Mammary epithelial cell (primary cell): ENCODE data around the genes NT5C3A and BBS9.

DNA sequence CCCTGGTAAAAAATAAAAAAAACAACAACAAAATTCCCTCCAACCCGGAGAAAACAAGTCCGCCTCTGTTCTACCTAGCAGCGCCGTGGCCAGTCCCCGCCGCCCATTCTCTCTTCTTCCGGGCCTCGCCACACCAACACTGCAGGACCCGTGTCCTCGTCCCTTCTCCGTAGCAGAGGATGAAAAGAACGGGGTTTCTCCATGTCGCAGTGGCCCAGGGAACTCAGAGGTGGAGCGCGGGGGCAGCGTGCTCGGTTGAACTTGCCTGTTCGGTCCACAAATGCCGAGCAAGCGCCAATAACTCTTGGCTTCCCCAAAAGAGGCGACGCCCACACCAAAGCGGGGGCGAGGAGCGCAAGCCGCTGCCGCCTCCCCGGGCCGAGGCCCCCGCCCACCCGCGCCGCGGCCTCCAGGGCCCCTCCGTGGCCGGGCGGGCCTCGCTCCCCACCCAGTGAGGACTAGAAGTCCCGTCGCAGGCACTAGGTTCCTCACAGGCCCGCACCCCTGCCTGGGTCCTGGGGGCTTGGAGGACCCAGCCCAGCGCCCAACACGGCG, 14.9 kb upstream of the FKBP9 start:
- CAGE, long polyA plus RNA: no peak
- RRBS: 2% methylated on average over 14 of the region's 44 CpGs

DNA sequence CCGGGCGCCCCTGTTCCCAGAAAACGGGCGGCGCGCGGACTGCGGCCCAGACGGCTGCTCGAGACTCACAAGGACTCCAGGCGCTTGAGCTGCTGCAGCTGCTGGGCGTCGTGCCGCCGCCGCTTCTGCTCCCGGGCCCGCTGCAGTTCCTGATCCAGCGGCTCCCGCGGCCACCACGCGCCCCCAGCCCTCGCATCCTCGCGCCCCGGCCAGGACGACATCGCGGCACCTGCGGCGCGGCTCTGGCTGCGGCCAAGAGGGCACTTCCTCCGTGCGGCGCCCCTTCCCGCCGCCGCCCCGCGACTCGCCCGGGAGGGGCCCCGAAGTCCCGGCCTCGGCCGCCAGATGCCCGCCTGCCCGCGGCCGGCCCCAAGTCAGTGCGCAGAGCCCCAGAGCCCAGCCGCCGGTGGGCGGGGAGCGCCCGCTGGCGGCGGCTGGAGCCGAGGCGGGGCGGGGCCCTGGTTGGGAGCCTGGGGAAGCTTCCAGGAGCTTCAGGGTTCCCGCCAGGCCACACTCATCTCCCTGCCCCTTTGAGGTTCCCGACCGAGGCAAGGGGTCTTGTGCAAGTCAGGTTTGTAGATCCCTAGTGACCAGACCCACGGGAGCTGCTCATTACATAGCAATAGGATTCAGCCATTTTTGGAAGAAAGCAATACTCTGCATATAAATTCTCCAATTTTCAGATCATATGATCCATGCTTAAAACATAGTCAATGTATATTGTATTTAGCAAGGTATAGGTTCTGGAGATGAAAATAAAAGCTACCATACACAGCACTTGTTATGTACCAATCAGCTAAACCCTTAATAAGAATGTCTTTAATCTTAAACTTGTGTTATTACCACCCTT, 14.2 kb upstream of the FKBP9 start:
- CAGE, long polyA plus RNA: no peak
- RRBS: 1% methylated on average over 34 of the region's 67 CpGs

- CAGE, long polyA plus RNA: no peak
- RRBS: no CpG with 5 or more reads among the region's 2 CpGs
These were observed 19.1 kb downstream of the NT5C3A start for GRCh38 chr7:33043457-33043858.

DNA sequence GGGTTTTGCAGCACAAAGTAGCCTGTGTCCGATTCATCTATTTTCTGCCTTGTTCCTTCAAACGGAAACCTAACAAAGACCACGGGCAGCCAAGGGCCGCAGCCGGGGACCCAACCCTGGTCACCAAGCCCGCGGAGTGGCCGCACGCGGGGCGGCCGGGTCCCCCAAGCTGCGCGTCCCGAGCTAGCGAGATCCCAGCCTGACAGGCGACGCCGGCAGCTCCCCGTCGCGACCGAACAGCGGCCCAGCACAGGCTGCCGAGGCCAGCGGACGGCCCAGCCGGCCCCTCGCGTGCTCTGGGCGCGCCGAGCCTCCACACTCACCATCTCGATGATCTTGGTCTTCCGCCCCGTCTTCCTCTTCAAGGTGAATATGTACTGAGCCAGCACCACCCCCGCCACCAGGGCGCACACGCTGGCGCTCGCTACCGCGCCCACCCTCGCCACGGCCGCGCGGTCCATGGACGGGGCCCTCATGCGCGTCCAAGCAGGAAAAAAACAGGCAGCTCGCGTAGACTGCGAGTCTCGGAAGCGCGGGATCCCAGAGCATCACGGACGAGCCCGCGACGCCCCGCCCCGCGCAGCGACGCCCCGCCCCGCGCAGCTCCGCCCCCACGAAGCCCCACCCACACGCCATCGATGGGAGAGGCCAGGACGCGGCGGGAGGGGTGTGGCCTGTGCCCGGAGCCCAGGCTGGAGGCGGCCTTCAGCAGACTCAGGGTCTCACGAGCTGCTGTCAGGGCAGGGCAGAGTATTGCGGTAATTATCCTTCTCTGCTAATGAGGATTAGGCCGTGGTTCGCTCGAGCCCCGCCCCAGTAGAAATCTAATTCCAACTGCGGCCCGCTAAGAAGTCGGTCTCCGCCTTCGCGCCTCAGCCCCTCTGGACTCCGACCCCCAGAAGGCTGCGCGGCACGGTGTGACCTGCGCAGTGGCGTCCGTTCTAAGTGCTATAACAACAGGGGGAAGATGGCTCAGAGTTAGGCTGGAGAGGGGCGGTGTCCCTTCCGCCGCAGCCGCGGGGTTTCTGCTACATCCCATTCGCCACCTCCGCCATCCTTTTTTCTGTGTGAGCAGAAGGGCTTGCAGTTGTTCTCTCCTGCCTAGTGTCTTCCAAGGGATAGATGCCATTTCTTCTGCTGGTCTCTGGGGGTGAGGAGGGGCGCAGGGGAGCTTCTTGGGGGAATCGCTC, at the start of gene NT5C3A:
TSS of gene NT5C3A (minus strand) at position 532 of the 1,190 bp plus-strand sequence.
- CAGE, long polyA plus RNA: no peak
- RRBS: 1% methylated on average over 24 of the region's 107 CpGs

DNA sequence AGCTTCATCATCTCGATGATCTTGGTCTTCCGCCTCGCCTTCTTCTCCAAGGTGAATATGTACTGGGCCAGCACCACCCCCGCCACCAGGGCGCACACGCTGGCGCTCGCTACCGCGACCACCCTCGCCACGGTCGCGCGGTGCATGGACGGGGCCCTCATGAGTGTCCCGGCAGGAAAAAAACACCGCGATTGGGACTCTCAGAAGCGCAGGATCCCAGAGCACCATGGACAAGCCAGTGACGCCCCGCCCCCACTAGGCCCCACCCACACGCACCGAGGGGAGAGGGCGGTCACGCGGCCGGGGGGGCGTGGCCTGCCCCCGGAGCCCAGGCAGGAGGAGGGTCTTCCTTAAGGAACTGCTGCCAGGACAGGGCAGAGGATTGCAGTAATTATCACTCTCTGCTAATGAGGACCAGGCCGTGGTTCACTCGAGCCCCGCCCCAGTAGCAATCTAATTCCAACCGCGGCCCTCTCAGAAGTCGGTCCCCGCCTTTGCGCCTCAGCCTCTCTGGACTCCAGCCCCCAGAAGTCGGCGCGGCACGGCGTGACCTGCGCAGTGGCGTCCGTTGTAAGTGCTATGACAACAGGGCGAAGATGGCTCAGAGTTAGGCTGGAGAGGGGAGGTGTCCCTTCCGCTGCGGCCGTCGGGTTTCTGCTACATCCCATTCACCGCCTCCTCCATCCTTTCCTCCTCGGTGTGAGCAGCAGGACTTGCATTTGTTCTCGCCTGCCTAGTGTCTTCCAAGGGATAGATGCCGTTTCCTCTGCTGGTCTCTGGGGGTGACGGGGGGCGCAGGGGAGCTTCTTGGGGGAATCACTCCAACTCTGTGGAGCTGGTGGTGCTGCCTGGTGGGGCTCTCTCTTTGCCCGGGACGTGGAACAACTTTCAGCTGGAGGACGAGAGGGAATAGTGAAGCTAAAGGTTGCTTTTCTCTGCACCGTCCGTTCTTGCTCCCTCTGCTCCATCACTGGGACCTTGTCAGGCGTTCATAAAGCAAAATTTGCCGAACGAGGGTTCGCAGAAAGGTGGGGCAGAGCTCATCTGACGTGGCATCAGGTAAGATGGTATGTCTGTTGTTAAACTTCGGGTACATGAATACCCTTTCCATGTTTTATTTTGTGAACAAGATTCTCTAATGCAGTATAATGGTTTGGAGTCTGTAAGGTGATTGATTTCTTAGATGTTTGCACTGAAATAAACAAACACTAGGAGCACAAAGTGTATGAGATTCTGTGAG, at the start of gene BBS9:
TSS of gene BBS9 (plus strand) at position 582 of the 1,240 bp plus-strand sequence.
- CAGE, long polyA plus RNA: no peak
- RRBS: no CpG with 5 or more reads among the region's 68 CpGs

DNA sequence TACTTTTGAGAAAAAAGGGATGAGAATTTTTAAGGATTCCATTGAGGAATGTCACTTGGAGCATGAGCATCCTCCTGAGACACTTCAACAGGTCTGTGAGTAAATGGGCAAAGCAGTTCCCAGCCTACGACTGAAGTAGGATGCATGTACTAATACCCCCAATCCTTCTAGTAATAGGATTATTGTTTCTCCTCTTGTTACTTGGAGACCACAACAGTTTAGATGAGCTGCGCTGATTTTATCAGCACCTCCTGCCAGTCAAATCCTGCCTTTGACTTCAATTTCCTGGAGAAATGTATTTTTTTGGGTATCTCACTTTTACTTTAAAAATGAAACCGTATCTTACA, 832 bp downstream of the BBS9 start:
- CAGE, long polyA plus RNA: no peak
- RRBS: no CpG with 5 or more reads among the region's 3 CpGs

DNA sequence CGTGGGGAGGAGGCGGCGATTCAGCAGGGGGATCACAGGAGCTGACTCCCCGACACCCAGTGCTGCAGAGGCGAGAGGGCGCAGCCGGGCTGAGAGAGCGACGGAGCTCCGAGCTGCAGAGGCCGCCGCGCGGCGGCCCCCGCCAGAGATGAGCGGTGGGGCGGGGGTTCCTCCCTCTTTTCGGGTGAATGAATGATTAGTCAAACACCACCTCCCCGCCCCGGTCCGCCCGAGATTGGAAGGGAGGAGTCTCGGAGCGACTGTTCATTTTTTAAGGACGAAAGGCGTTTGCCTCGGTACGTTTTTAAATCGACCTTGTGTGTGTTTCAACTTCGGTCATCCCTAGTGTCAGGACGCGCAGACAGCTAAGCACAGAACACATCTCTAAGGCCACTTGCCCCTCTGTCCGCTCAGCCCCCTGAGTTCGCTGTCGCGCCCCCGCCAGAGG, 1.1 kb upstream of the BMPER start:
- CAGE, long polyA plus RNA: no peak
- RRBS: no CpG with 5 or more reads among the region's 38 CpGs

- CAGE, long polyA plus RNA: no peak
- RRBS: no CpG with 5 or more reads among the region's 6 CpGs
These were observed 1.7 kb downstream of the DPY19L1 start for GRCh38 chr7:35035461-35036148.

GRCh38 chr7:35092745-35093084, 55.4 kb upstream of the DPY19L1 start:
- CAGE, long polyA plus RNA: no peak
- RRBS: no CpG with 5 or more reads among the region's 6 CpGs

DNA sequence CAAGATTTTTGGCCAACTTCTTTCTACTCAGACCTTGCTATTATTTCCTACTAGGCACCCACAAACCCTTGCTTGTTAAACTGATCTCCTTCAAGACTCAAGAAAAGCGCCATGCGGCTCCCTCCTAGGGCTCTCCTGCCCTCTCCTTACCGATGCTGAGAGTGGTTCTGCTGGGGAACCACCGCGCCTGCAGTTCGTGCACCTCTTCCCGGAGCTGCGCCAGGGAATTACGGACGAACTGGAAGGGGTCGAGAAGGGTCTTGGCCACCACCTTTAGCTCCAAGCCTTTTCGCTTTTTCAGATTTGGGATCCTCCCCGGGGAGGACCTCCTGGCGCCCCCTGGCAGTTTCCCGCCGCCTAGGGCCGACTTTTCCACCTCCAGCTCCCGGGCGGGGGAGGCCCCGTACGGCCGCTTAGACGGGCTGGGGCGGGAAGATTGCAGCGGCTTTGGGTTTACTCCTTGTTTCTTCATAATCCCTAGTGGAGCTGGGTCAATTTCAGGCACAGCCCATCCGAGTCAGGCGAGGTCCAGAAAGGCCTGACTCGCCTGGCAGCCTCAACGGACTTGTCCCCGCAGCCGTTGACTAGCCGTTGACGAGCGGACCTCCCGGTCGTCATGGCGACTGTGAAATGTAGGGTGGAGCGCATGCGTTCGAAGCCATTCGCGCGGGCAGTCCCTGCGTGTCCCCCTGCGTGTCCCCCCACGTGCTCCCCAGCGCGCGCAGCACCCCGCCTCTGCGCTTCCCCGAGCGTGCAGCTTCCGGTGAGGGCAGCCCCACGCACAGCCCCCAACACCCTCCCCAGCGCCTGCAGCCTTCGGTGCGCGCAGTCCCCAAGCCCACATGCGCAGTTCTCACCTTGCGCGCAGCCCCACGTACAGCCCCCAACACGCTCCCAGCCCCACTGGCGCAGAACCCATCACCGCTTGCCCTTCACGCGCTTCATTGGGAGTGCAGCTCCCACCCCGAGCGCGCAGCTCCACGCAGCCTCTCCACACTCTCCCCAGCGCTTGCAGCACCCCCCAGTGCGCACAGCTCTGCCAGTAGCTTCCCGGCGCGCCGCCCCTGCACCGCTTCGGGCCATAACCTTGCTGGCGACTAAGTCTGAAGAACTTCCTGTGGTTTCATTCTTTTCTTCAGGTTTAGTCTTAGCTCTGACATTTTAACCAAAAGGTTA, 67.9 kb downstream of the TBX20 start:
- CAGE, long polyA plus RNA: no peak
- RRBS: no CpG with 5 or more reads among the region's 81 CpGs

DNA sequence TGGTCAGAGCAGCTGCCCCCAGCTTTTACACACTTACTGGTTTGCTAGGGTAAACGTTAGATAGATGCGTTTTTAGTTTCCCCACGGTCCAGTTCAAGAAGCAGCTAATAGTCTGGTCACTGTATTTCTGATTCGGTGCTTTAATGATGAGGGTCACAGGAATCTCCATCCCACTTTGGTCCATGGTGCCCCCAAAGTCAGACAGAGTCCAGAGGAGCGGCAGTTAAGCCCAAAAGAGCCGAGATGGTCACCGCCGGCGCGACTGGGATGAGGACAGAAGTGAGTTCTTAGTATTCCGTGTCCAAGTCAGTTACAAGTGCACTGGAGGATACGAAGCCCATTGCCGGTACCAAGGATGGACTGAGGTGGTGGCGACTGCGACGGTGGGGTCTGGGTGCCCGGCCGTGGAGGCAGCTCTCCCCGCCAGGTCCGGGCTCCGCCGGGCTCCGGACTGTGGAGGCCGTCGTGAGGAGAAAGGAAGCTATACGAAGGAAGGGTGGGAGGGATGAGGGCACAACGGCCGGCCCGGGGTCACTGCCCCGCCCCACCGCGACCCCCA, 709 bp downstream of the HERPUD2 start:
- CAGE, long polyA plus RNA: no peak
- RRBS: 2% methylated on average over 12 of the region's 32 CpGs

GRCh38 chr7:35727597-35728165, 32.7 kb upstream of the HERPUD2 start:
- CAGE, long polyA plus RNA: no peak
- RRBS: no CpG with 5 or more reads among the region's 2 CpGs

GRCh38 chr7:35753841-35754779, 46.7 kb upstream of the SEPTIN7 start:
- CAGE, long polyA plus RNA: no peak
- RRBS: no CpG with 5 or more reads among the region's 9 CpGs

DNA sequence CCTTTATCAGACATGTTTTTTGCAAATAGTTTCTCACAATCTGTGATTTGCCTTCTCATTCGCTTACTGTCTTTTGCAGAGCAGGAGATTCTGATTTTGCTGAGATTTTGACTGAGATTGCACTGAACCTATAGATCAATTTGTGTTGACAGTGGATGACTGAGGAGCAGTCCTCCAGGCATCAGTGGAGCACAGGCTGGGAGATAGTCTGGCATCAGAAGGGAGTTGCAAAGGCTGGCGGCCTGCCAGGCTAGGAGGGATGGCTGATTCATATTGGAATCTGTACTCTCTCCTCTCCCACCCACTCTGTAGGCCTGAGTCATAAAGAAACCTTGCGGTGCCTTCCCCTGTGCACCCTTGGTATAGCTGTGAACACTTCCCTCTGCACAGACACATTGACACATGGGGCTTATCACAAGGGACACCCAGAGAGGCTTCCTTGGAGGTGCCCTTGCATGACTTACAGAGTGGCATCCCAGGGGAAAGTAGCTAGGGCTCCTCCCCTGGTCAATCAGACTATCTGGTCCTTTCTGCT, 37.6 kb upstream of the EEPD1 start:
- CAGE, long polyA plus RNA: no peak
- RRBS: no CpG with 5 or more reads among the region's 3 CpGs

- CAGE, long polyA plus RNA: no peak
- RRBS: no CpG with 5 or more reads among the region's 13 CpGs
These were observed 56.3 kb downstream of the EEPD1 start for GRCh38 chr7:36209074-36210126.

- CAGE, long polyA plus RNA: no peak
- RRBS: no CpG with 5 or more reads among the region's 8 CpGs
These were observed 57.7 kb downstream of the EEPD1 start for GRCh38 chr7:36210575-36211381.

DNA sequence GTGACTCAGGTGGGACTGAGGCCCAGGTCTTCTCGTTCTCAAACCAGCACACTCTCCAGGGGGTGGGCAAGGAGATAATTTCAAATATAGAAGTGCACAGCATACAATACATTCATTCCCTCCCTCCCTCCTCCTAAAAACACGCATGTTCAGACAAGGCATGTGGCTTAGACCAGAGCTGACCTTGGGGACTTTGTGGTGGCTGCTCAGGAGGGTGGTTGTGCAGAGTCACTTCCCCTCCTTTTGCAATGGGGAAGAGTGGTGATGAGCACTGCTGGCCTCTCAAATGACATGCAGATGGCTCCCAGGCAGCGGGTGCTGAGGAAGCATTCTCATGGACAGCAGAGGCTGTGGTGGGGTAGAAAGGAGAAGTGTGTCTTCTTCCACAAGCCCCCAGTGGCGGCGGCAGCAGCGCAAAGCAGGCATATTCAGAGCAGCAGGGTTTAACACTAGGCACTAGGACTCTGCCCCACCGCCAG, 83.4 kb downstream of the MATCAP2 start:
- CAGE, long polyA plus RNA: no peak
- RRBS: no CpG with 5 or more reads among the region's 7 CpGs

GRCh38 chr7:36405971-36406770, 16.5 kb downstream of the ANLN start:
- CAGE, long polyA plus RNA: no peak
- RRBS: no CpG with 5 or more reads among the region's 10 CpGs

GRCh38 chr7:36947425-36948335, 223.4 kb upstream of the AOAH start:
- CAGE, long polyA plus RNA: no peak
- RRBS: no CpG with 5 or more reads among the region's 9 CpGs

- CAGE, long polyA plus RNA: no peak
These were observed 155.1 kb downstream of the ELMO1 start for GRCh38 chr7:37293621-37293894.